T-cell (primary cell): Measurements from ENCODE around the genes TEX28 and UBL4A.

DNA sequence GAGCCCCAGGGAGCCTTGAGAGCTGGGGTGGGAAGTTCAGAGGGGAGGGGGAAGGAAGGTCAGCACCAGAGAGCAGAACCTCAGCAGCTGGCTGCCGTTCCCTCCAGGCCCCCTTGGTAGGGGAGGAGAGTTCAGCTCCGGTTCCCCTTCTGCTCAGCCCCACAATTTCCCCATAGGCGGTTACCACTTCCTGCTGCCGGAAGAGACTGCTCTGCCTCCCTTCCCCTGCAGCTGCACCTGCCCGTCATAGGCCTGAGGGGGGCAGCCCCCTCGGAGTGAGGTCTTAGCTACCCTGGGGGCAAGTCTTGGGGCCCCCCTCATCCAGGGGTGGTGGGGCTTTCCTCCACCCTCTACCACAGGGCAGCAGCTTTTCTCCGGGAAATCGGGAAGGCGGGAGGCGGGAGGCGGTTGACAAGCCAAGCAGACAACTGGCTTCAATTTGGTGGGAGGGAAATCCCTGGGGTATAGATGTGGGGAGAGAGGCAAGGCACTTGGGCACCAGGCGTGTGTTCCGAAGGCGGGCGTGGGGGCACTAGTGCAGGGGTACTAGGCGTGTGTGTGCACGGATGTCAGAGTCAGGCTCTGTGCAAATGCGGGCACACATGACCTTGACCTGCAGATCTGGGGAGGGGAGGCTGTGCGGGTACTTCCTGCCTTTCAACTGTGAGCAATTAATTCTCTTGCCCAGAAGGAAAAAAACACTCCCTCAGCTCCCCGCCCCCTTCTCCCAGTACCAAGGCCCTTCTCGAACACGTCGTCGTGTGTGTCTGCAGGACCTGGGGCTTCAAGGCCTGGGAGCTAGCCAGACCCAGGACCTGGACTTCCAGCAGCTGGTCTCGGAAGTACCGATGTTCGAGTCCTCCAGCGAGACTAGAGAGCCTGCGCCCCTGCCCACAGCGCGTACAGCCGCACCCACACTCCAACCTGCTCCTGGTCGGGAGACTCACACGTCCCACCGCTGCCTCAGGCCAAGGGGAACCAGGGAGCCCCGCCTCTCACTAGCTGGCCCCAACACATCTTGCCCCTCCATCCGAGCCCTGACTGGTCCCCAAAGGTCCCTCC is 1.0 kb upstream of the ARHGAP4 start:
- PRO-cap, 7 experiments = peak in 7 of 7 experiments; most common plus-strand start position 535 of the sequence (in 5); most common minus-strand start position 584 of the sequence (in 5)

DNA sequence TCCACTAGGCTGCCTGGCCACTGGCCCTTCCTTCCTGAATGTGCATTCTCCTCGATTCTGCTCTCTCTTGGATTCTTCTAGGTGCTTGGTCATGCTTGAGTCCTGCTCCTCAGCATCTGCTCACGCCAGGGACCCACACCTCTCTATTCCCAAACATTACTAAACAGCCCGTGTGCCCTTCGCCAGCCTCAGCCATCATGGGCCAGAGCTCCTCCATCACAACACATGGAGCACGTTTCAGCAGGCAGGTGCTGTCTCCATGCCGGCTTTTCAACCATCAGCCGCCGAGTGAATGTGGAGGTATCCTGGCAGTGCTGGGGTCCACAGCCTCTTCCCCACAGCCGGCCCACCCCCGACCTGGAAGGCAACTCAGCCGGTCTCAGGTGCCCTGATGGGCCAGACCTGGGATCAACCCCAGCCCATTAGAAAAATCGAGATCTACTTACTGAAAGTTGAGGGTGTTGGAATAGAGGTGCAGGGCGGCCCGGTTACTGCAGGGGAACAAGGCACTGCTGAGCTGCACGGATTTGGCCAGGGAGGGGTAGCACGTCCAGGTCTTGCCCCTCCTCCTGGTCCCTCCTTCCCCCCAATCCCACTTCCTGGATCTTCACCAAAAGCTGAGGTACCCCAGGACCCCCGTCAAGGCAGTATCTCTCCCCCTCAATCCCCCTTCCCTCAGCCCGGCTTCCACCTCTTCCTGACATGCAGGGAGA is 3.1 kb downstream of the NAA10 start:
- PRO-cap, 7 experiments = no peak in any of the 7 experiments

GRCh38 chrX:153968009-153969289 is 3.2 kb downstream of the HCFC1 start:
- PRO-cap, 7 experiments = peak in 2 of 7 experiments; most common plus-strand start chrX:153968977 (in 1); most common minus-strand start chrX:153968896 (in 2)

- PRO-cap, 7 experiments = peak in 5 of 7 experiments; most common plus-strand start chrX:153981987 (in 4); most common minus-strand start chrX:153981757 (in 1)
These were observed 9.3 kb downstream of the TMEM187 start for GRCh38 chrX:153981551-153982458.

DNA sequence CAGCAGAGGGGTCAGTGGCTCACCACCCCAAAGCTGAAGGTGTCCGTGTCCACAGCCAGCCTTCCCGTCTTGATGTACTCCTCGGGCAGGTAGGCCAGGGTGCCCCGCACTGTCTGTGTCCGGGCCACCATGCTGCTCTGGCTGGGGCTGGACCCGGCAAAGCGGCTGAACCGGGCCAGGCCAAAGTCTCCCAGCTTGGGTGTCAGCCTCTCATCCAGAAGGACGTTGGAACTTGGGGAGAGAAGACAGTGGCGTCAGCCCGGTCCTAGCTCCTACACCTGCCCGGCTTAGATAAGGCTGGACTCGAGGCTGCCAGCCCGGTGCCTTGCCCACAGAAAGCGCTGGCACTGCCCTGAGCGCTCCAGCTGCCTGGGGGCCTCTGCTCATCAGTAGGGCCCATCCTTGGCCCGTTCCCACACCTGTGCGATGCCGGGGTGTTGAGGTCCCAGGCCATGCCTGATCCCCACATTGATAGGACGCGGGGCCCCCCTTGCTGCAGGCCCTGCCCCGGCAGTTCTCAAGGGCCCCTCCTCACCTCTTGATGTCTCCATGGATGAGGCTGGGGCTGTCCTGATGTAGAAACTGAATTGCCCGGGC is 3.2 kb downstream of the IRAK1 start:
- PRO-cap, 7 experiments = no peak in any of the 7 experiments

DNA sequence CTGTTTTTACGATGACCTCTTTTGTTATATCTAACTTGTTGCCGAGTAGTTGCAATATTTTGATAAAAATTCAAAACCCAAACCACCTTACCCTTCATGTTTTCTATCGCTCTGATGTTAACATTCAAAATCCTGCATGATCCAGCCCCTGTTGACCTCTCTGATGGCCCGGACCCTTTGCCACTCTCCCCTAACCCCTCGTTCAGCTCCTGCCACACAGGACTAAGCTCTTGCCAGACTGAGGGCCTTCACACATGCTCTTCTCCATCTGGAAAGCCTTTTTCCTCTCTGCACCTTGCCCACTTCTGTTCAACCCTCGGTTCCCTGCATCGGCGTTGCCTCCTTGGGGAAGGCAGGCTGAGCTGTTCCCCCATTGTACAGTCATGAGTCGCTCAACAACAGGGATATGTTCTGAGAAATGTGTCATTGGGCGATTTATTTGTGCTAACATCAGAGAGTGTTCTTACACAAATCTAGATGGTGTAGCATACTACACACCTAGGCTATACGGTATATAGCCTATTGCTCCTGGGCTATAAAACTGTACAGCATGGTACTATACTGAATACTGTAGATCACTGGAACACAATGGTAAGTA is 21.2 kb downstream of the MECP2 start:
- PRO-cap, 7 experiments = no peak in any of the 7 experiments

- PRO-cap, 7 experiments = peak in 4 of 7 experiments; most common minus-strand start chrX:154096388 (in 3)
These were observed 1.4 kb downstream of the MECP2 start for GRCh38 chrX:154096066-154096509.

DNA sequence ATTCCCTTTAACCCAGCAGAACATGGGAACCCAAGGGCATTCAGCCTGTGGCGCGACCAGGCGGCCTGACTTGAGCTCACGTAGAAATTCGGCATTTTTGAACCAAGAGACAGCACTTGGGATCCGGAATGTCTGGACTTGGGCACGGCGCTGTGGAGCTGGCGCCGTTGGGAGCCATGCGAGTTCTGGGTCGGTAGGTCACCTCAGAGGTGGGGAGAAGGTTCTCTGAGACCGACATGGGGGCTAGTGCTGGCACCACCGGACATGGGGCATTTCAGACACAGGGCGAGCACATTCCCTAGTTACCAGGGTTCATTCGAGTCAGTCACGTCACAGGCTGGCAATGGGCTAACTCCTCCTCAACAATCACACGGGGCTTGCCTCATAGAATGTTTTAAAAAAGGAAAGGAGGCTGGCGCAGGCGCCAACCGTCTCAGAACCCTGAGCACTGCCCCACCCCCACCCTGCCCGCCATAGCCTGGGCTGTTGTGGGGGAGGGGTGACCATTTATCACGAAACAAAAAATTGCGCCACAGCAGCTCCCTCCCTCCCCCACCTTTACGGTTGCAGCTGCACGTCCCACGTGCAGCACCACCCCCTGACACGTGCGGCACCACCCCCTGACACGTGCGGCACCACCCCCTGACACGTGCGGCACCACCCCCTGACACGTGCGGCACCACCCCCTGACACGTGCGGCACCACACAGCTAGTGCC is at the start of gene TEX28:
Gene TEX28, minus strand, starts transcription at position 297 of the 717 bp plus-strand sequence.
- PRO-cap, 7 experiments = no peak in any of the 7 experiments

- PRO-cap, 7 experiments = no peak in any of the 7 experiments
These were observed 18.2 kb downstream of the FLNA start for GRCh38 chrX:154356054-154356743.

DNA sequence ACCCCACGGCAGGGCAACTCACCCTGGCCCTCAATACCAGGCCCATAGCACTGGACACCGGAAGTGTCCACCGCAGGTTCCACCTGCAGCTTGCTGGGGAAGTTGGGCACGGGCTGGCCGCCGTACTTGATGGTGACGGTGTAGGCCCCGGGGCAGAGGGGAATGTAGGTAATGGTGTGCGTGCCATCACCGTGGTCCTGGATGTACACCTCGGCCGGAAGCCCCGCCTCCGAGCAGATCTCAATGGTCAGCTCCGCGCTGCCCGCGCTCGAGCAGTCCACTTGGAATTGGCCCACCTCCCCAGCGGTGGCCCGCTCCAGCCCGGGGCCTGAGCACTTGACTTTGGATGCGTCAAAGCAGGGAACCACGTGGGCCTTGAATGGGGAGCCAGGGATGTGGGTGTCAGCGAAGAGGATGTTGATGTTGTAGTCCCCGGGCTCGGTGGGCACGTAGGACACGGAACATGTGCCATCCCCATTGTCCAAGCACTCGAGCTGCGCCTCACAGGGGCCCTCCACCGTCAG is 14.4 kb downstream of the FLNA start:
- PRO-cap, 7 experiments = no peak in any of the 7 experiments

DNA sequence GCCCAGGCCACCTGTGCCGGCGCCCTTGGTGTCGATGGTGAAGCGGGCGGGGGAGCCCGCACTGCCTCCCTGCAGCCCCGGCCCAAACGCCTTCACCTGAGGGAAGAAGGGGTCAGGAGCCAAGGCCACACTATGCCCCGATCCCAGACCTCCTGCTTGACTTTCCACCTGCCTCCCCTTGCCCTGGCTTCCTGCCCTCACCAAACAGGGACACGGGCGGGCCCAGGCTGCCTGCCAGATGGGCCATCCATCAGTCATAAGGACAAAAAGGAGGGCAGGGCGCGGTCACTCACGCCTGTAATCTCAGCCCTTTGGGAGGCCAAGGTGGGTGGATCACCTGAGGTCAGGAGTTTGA is 14.0 kb downstream of the FLNA start:
- PRO-cap, 7 experiments = peak in 1 of 7 experiments; most common minus-strand start position 155 of the sequence (in 1)

DNA sequence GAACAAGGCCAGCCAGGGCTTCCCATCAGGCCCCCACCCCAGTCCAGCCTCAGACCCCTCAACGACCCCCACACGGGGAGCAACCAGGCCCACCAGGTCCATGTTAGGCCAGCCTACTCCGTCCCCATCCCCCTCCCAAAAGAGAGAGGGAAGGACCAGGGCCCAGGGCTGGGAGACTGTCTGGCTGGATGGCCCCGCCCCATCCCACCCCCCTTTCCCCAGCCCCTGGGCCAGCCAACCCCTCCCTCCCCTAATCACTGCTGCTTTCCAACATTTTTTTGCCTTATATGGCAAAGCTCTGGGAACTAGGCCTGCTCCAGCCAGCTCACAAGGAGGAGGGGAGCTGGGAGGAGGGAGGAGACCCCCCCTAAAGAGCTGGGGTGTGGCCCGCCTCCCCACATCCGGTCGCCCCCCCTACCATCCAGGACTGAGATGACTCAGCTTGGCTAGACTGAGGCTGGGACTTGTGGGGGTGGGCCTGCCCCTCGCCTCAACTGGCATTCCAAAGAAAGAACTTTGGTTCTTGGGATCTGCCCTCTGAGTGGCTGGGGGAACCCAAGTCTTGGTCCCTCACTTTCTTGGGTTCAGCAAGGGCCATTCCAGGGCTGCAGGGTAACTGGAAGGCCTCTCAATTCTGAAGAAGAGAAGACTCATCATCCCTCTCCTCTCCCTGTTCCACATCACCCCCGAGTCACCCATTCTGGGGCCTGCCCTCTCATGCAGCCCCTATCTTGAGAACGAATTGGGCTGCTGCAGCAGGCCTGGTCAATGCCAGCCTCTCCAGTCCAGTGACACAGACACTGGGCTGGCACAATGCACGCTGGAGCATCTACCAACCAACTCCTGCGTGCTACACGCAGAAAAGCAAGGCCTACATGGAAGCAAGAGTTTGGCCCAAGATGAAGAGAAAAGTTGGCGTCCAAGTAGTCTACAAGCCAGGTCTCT is 4.9 kb downstream of the FLNA start:
- PRO-cap, 7 experiments = peak in 4 of 7 experiments; most common plus-strand start position 449 of the sequence (in 4); most common minus-strand start position 138 of the sequence (in 2)

GRCh38 chrX:154380060-154380542 is 1.0 kb downstream of the EMD start:
- PRO-cap, 7 experiments = no peak in any of the 7 experiments

DNA sequence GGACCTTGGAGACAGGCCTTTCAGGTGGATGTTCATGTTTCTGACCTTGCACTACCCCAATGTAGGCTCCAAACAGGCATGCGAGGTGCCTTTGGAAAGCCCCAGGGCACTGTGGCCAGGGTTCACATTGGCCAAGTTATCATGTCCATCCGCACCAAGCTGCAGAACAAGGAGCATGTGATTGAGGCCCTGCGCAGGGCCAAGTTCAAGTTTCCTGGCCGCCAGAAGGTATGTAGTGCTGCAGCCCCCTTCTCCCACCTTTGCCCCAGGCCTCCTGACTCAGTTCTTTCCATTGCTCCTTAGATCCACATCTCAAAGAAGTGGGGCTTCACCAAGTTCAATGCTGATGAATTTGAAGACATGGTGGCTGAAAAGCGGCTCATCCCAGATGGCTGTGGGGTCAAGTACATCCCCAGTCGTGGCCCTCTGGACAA is 2.2 kb downstream of the RPL10 start:
- PRO-cap, 7 experiments = no peak in any of the 7 experiments

- PRO-cap, 7 experiments = no peak in any of the 7 experiments
These were observed 2.4 kb downstream of the TAFAZZIN start for GRCh38 chrX:154413514-154414321.

- PRO-cap, 7 experiments = no peak in any of the 7 experiments
These were observed 7.2 kb downstream of the TAFAZZIN start for GRCh38 chrX:154418388-154419156.

DNA sequence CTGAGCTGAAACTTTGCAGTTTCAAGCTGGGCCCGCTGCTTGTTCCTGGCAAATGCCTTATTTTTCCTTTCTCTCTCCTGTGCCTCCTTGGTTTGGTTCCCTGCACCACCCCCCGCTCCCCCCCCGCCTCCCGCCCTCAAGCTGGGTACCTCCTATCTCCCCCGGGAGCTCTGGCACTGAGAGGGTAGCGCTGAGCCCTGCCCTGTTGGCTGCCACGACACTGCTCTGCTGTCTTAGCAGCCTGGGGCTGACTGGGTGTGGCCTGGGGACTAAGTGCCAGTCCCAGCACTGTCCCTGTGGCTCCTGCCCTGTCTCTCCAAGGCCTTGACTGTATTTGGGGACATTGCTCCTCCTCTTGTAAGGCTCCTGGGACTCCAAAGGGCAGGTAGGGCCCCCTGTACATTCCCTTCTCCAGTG is 977 bp downstream of the PLXNA3 start:
- PRO-cap, 7 experiments = no peak in any of the 7 experiments

DNA sequence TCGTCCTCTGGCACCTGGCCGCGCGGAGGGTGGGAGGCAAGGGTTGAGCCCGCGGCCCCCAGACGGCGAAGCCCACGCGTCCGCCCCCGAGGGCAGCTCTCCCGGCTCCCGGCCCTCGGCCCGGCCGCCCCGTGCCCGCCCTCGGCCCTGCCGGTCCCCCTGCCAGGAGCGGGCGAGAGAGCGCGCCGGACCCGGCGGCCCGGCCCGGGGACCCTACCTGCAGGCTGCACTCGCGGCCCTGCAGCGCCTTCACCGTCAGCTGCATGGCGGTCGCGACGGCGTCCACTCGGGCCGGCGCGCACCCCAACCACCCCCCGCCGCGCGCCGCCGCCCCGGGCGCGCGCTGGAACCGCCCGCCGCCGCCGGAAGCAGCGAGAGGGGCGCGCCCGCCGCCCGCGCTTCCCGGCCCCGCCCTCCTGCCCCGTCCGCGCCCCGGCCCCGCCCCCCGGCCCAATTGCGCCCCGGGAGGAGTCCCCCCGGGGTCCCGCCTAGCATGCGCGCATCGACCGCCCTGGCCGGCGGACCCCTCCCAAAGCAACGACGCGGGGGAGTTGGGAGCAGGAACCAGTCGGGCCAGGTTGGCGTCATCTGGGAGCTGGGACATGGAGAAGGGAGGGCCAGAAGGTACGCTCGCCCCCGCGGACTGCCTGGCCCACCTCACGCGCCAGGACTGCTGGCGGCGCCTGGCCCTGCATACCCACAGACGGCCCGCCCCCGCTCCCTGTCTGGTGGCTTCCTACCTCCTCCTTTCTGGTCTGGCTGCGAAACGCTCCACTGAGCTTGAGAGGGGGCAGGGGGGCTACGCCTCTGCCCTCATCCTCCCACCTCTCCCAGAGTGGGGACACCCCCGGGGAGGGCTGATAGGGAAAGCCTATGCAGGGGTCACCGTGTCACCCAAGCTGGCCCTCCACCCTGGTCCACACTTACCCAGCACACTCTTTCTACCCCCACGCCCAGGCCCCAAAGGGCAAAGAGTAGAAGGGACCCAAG is at the start of gene UBL4A:
Gene UBL4A, minus strand, starts transcription at position 296 of the 990 bp plus-strand sequence.
- PRO-cap, 7 experiments = peak in 7 of 7 experiments; most common plus-strand start position 532 of the sequence (in 1); most common minus-strand start position 345 of the sequence (in 4)

DNA sequence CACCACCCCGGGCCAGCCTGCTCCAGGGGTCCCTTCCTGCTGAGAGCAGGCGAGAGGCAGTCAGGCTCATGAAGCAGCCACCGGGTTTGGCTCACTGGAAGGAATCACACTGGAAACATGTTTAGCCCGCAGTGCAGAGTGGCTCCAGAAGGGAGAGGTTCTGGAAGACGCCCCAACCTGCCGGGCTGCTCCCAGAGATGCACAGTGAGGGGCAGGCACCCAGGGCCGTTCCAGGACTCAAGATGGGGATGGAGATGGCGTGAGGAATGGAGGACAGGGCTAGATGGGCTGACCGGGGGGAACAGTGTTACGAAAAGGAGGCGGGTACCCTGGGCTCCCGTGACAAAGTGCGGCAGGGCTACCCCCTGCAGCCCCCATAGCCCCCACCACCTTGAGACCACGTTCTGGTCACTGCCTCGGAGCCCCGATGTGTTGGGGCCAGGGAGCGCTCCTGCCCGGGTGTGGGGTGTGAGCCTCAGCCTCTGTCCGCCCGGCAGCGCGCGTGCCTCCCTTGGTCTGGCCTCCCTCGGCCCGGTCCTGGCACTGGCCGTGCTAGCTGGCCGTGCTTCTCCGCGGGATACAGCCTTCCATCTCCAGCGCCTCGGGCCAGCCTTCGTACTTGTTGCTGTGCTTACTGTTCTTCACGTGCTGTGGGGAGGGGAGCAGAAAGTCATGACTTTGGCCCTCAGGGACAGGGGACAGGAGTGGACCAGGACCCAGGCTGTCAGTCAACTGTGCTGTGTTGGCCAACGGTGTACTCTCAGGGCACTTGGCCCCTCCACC is 9.6 kb downstream of the FAM3A start:
- PRO-cap, 7 experiments = no peak in any of the 7 experiments

- PRO-cap, 7 experiments = peak in 3 of 7 experiments; most common plus-strand start chrX:154511701 (in 3)
These were observed 4.6 kb downstream of the FAM3A start for GRCh38 chrX:154511408-154511851.